SJCRH30 (cell line): ENCODE measurements around the gene EHMT1.

- RAMPAGE, long total RNA: no peak
Observed at GRCh38 chr9:137444887-137445743, 4.0 kb upstream of the ENTPD8 start.

- RAMPAGE, long total RNA: no peak
Observed at GRCh38 chr9:137461587-137462604, 2.8 kb upstream of the NSMF start.

- RAMPAGE, long total RNA: no peak
Observed at GRCh38 chr9:137502363-137502905, 43.3 kb upstream of the NSMF start.

GRCh38 chr9:137618467-137619142, at the start of gene EHMT1:
Gene EHMT1, plus strand, starts transcription at chr9:137619005.
- RAMPAGE, long total RNA: start-site peak on the plus strand at chr9:137618989-137619031, 845 and 145 reads in 2 replicates

DNA sequence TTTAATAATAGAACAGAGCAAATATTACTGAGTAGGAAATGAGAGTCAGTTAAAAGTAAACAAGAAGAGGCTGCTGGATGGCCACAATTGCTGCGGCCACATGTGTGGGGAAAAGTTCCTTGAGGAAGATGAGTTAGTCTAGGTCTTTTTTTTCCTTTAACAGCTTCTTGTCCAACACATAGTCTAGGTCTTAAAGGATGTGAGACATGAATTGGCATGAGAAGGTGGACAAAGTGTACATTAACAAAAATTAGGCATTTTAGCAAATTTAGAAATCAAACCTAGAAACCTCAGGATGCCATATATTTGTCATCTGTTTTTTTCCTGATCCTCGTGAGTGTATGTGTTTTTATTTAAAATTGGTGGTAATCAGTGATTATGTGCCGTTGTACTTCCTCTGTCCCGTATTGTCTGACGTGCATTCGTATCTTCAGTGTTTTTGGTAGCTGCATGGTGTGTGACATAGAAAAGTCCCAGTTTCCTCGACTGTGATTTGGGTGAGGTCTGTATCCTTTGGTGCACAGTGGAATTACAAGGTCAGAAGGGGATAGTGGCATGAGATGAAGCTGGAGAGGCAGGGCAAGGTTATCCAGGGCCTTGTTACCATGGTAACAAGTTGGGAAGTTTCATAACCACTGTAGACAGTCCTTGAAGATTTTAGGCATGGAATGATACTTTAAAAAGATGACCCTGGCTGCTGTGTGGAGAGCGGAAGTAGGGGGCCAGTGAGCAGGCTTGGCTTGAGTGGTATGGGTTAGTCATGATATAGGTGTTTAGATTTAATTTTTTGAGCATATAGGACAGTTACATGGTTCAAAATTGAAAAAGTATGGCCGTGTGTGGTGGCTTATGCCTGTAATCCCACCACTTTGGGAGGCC, 11.7 kb downstream of the EHMT1 start:
- RAMPAGE, long total RNA: no peak

DNA sequence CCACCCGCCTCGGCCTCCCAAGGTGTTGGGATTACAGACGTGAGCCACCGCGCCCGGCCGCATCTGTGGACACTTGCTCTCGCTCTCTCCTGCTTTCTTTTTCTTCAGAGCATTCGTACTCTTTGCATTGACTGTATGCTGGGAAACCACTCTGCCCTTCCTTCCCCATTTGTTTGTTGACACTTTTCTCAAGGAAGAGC, 28.9 kb downstream of the EHMT1 start:
- RAMPAGE, long total RNA: no peak

GRCh38 chr9:137665543-137666046, 46.8 kb downstream of the EHMT1 start:
- RAMPAGE, long total RNA: no peak

DNA sequence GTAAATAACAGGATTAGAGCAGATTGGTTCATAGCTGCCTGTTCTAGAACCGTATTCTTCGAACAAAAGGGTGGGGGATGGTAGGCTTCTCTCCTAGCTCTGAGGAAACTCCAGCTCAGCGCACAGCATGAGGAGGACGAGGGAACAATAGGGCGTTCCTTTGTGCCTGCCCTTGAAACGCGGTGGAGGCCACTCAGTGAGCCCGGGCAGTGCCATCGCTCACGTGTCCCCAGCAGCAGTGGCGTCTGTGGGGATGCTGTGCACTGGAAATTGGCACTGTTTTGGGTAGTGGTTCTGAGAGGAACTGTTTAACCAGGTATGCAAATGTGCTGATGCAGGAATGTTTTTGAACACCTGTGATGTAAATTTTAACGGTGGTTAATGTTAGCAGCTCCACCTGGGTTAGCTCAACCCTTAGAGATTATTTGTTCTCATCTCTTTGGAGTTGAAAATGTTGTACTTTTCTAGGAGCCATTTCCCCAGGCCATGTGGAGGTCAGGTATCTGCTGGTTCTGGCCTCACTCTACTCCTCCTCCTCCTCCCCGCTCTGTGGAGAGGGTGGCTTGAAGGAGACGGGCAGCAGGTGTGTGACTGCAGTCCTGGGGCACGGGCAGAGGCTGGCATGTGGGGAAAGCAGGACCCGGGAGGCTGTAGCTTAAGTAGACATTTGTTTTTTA, 48.2 kb downstream of the EHMT1 start:
- RAMPAGE, long total RNA: no peak

DNA sequence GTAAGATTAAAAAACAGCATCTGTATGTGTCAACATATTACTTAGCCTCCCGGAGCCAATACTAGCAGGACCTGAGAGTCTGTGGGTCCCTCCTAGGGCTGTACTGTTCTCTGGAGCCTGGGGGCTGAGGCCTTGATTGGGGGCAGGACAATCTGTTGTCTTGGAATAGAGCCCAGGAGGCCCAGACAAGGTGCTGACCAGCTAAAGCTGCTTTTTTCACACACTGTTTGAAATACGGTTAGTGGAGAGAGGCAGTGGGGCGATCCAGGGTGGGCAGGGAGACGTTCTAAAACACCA, 55.0 kb downstream of the EHMT1 start:
- RAMPAGE, long total RNA: no peak

DNA sequence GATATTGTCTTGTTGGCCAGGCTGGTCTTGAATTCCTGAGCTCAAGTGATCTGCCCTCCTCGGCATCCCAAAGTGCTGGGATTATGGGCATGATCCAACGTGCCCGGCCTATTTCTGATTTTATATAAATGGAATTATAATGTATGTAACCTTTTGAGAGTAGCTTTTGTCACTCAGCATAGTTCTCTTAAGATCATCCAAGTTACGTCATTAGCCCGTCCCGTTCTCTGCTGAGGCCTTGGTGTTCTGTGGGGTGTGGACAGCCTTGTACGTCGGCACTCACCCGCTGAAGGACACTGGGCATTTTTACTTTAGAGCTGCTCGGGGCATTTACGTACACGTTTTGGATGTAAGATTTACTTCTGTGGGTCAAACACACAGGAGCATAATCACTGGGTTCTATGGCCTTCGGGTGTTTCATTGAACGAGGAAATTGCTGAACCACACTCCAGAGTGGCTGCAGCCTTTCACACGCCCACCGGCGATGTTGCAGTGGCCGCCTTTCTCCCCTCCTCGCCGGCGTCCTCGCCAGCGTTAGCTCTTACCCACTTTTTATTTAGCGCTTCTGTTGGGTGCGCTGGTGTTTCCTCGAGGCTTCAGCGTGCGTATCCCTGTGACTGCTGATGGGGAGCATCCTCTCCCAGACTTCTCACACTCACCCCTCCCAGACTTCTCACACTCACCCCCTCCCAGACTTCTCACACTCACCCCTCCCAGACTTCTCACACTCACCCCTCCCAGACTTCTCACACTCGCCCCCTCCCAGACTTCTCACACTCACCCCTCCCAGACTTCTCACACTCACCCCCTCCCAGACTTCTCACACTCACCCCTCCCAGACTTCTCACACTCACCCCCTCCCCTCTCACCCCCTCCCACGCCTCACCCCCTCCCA, 101.9 kb downstream of the EHMT1 start:
- RAMPAGE, long total RNA: no peak

DNA sequence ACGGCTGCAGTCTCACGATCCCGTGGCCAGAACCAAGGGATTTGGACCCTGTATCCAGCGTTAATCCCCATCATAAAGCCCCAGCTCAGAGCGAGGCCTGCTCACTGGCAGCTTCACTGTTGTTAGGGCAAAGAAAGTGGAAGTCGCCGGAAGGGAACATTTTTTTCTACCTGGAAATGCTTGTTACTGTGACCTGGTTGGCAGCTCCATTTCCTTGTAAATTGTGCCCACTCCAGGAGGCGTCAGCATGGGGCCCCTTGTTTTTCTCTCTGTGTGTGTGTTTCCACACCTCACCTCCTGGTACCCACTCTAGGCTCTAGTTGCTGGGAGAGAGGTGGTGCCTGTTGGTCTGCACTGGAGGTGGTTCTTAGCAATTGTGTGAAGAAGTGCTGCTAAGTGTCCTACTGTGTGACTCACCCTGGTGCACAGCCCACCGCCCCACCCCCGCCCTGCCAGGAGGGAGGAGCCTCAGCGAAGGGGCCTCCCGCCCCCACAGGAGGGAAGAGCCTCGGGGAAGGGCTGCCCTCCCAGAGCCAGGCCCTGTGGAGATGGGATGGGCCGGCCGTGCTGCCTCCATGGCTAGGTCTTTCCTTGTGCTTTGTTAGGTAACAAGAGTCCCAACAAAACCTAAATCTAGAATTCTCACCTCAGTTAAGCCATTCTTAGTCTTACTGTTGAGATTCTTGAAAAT, 105.2 kb downstream of the EHMT1 start:
- RAMPAGE, long total RNA: no peak

DNA sequence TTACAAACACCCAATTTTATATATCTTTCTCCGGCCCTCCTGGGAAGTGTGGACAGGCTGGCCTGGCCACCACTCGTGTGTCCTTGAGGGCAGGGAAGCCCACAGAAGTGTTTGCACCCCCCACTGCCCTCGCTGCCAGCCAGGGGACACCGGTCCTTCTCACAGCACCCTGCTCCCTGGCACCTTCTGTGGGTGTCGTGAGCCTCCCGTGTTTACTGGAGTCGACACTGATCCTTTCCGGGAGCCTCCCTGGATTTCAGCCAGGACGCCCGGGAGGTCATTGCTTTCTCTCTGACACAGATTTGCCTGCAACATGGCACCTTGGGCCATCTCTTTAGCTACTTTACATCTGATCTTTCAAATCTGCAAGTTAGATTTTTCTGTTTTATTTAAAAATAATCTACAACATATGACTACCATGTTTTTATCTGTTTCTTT, 120.4 kb upstream of the CACNA1B start:
- RAMPAGE, long total RNA: no peak

- RAMPAGE, long total RNA: no peak
Observed at GRCh38 chr9:137828854-137829342, 48.7 kb upstream of the CACNA1B start.

DNA sequence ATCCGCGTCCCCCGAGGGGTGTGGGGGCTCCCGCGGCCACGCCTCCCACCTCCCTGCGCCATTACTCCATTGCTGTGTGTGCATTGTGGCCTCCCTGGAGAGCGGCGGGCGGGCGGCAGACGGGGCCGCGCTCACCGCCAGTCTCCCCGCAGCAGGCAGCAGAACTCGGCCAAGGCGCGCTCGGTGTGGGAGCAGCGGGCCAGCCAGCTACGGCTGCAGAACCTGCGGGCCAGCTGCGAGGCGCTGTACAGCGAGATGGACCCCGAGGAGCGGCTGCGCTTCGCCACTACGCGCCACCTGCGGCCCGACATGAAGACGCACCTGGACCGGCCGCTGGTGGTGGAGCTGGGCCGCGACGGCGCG, 145.3 kb downstream of the CACNA1B start:
- RAMPAGE, long total RNA: no peak

GRCh38 chr9:138112837-138113155, 235.2 kb downstream of the CACNA1B start:
- RAMPAGE, long total RNA: no peak